Neural progenitor cell (in vitro differentiated cells): ENCODE results near the gene XPO1.

GRCh38 chr2:58428095-58428982 is 187.2 kb upstream of the FANCL start:
- RAMPAGE, long total RNA = no peak

DNA sequence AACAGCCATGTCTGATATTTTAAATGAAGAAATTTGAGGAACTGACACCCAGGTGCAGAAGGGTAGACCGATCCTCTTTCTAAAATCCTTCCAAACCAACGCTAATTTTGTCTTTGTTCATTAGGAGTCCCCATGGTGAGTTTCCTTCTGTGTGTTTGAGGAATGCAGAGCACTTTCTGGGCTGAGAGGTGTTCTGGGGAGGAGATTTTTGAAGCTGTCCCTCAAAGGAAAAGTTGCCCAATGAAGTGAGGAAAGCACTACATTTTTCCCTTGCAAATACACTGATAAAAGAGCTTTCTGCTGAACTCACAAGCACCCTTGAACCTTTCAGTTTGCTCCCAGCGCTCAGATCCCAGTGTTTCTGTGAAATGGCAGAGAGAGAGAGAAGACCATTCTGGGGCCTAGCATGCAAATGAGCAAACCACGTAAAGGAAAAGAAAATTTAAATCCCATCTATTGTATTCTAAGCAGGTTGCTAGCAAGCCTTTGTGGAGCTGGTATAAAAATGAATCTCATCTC is 299.6 kb upstream of the FANCL start:
- RAMPAGE, long total RNA = no peak

DNA sequence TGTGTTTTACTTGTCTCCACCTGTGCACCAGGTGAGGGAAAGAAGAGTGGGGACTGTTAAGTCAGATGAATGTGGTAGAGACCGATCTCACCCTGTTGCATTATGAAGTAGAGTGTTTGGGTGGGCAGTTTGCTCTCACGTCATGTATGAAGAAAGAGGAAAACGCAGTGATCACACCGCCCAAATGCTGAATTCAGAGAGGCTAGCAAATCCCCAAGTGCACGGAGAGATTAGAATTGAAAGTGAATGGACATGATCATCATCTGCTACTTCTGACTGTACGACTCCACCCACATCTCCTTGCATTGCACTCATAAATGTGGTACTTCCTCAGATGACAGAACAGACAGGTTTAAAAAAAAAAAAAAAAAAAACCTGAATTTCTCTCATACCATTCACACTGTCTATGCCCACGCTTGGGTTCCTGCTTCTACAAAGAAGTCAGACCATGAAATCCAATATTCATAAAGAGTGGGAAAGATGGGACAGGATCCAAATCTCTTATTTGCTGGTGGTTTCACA is 448.6 kb downstream of the BCL11A start:
- RAMPAGE, long total RNA = no peak

GRCh38 chr2:60521711-60522252 is 31.7 kb downstream of the BCL11A start:
- RAMPAGE, long total RNA = no peak

GRCh38 chr2:60819382-60820159 is 61.8 kb upstream of the REL start:
- RAMPAGE, long total RNA = no peak

DNA sequence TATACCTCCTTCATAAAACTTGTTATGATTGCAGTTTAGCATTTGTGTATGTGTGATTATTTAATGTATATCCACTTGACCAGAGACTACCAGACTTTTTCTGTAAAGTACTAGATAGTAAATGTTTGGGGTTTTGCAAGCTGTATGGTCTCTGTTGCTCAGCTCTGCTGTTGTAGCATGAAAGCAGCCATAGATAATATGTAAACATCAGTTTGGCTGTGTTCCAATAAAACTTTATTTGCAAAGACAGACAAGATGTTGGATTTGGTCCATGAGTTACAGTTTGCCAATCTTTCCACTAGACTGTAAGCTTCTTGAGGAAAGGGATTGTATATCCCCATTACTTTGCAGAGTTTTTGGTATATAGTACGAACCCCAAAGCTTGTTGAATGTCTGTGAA is 17.1 kb downstream of the REL start:
- RAMPAGE, long total RNA = no peak

DNA sequence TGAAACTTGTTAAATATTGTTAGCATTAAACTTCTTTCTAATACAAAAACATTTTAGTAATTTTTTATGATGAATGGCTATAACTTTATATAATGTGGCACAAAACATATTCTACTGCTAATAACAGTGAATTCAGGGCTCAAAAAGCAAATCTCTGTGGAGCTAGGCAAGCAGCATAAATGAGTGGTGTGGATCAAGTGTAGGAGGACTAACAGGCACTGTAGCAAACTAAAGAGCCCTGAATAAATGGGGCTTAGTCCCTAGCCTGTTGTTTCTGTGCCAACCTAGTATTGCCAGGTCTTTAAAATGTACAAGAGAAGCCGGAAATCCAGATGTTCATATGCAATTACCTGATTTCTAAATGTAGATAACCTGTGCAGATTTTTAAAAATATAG is 18.5 kb downstream of the REL start:
- RAMPAGE, long total RNA = no peak

DNA sequence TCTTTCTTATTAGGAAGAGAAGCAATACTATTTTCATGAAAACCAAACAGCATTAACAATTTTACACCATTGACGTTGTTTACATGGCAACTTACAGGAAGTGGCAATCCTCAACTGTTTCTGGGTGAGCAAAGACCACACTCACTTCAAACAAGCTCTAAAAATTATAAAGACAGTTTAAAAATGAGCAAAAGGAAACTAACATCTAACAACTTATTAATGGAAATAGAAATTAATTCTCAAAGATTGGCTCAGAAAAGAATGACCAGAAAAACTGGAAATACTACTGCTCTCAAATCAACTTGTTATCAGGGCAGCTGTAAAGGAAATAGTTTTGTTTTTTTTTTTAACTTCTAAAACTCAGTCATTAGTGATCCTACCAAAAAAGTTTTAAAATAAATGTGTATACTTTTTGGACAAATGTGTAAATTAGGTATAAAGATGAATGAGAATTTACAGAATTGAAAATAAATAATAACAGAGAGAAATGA is 52.1 kb upstream of the PEX13 start:
- RAMPAGE, long total RNA = no peak

GRCh38 chr2:61350211-61350591 is 120.7 kb downstream of the USP34 start:
- RAMPAGE, long total RNA = no peak

DNA sequence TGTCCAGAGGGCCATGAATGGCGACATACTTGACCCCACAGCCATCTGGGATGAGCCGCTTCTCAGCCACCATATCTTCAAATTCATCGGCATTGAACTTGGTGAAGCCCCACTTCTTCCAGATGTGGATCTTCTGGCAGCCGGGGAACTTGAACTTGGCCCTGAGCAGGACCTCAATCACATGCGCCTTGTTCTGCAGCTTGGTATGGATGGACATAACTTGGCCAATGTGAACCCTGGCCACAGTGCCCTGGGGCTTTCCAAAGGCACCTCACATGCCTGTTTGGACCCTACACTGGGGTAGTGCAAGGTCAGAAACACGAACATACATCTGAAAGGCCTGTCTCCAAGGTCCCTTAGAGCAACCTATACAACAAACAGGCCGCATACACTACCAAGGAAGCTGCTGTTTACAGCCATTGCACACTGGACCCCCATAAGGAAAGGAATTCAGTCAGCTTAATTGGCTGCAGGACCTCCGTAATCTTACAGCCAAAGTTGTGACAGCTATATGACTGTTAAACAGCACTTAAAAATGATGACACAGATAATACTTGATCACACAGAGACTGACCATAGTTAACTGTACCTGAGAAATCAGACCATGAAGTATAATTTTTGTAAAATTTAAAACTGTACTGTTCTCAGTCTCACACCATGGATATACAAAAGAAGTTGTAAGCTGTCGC is 53.8 kb downstream of the USP34 start:
- RAMPAGE, long total RNA = no peak

DNA sequence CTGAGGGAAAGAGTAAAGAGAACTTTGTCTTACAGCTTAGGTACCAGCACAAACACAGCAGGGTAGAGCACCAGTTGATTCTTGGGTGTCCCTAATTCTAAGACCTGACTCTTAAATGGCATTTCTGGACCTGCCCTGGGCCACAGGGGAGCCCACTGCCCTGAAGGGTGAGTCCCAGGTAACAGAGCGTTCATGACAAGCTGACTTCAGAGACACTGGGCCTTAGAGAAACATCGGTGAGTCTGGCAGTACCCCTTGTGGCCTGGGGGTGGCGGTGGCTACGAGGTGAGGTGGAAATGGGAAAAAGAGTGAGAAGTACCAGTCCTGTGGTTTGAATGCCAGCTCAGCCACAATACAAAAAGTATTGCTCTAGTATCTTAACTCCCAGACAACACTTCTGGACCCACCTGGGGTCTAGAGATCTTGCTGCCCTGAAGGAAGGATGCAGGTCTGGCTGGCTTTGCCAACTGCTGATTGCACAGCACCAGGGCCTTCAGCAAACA is 44.6 kb downstream of the USP34 start:
- RAMPAGE, long total RNA = no peak

GRCh38 chr2:61530825-61531887 is 7.0 kb downstream of the XPO1 start:
- RAMPAGE, long total RNA = no peak

DNA sequence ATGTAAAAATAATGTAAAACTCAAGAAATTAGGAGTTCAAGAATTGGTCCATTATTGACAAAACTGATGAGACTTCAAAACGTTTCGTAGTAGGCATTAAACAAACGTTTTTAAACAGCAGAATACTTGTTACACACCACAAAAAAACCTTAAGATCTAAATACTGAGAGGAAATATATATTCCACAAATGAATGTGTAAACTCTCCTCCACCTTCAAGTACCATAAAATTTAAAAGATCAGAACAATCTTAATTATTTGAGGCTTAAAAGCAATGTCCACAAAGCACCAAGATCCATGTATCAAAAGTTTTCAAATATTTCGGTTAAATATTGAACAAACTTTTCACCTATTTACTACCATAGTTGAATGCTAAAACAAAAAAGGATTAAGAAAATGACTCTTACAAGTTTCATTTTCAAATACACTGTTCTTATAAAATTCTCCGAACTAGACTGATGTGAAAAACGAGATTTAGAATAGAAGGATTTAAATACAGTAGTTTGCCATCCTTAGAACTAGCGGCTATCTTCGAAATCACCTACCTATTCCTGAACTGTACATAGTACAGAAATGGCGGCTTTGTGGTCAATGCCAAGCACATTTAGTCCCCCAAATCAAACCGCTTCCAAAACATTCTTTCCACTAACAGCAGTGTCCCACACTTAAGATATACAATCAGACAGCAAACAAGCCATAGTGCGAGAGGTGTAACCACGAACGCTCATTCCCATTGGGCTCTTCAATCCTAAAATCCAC is 2.3 kb downstream of the XPO1 start:
- RAMPAGE, long total RNA = no peak

DNA sequence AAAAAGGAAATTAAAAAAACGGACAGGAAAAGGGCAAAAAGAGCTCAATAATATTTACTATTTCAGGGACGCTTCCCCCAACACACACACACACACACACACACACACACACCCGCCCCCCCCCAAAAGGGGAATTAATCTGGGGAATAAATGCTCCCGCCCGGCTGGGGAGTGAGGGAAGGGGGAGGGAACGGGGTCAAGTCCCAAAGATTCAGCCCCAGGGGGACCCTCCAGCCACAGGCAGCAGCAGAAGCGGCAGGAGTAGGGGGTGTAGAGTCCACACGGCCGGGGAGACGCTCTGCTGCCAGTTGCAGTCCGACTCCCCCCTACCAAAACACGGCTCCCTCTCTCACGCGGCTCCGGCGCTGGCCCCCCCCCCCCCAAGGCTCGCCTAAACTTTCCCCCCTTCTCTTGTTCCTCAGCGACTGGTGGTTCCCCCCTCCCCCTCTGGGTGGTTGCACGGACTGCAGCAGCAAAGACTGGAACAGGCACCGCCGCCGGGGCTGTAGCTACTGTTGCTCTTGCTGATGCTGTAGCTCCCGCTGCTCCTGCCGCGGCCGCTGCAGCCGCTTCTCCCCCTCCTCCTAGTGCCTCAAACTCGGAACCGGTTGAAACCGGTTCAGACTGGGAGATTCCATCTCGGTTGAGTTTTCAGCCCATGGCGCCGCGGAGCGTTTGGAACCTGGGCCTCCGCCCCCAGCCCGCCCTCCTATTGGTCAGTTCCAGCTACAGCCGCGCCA is at the start of gene XPO1:
Gene XPO1, minus strand, starts transcription at position 684 of the 740 bp plus-strand sequence.
- RAMPAGE, long total RNA = no peak

DNA sequence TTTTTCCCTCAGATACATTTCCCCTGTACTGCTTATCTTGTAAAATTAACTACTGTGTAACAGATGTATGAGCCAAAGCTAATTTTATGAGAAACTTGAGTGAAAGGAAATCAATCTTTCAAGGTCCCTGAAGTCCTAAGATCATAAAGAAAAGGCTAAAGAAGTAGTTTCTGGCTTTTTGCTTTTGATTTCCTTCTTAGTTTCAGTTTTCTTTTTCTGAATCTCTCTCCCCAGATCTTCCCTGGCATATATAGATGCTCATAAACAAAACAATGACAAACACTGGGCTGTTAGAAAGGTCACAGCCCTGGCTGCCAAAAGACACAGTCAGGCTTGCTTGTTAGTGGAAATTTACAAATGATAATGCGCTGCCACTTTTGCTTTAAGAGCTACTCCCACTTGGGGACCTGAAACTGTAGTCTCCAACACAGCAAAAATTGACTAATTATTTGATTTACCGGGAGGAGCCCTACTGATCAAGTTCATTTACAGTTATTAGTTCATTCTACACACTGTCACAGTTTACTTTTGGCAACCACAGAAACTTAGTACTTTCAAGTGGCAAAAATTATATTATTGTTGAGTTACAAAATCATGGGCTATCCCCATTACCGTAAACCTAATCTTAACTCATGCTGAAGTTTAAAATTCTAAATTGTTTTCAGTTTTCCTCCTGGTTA is 132.9 kb upstream of the XPO1 start:
- RAMPAGE, long total RNA = no peak

DNA sequence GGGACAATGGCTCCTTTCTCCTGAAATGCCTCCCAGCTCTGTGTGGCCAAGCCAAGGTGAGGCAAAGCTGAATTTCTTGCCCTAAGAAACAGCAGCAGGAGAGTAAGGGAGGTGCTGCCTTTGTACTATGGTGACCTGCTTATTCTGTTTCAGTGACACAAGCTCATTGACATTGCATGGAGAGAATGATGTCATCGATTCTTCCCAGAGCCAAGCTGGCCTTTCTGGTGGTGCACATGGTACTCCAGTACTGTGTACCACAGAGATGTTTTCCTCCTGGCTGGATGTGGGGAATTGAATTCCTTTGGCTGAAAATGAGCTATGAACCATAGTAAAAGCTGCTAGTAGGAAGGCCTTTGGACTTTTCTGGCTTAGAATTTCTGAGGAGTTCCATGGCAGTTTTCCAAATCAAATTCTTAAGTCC is 17.2 kb upstream of the B3GNT2 start:
- RAMPAGE, long total RNA = no peak

DNA sequence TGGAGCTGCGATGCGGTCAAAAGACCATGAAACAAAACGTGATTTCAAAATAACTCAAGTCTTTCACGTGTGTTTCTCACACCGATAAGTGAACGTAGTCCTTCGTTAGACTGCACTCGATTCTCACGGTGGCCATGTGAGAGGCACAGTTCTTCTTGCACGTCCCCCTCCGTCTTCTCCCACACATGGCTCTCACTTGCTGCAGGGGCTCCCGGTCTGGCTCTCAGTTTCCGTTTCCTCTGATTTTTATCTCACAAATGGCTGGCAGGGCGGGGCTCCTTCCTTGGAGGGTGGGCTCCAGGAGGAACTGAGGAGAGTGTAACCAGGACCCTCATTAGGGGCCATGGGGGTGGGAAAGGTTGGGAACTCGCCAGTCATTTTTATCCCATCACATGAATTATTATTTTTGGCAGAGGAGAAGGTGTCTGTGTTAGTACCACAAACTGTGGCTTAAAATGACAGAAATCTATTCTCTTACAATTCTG is 113.9 kb downstream of the B3GNT2 start:
- RAMPAGE, long total RNA = no peak

GRCh38 chr2:62478069-62478504 is 27.9 kb downstream of the TMEM17 start:
- RAMPAGE, long total RNA = no peak

- RAMPAGE, long total RNA = no peak
Observed at GRCh38 chr2:62570272-62570920, 64.4 kb upstream of the TMEM17 start.

DNA sequence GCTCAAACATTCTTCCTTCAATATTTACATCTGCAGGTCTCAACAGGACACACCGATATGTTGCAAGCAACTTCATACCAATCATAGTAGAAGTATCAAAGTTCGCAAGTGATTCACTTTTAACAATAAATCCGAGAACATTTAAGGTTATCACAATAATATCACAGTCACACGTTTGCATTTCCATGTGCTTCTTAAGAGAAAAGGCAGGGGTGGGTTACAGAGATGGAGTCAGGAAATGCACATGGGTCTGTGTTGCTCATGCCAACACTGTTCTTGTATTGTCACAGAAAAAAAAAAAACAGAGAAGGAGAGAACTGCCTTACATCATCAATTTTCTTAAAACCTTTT is 51.5 kb upstream of the EHBP1 start:
- RAMPAGE, long total RNA = no peak